CD14-positive monocyte (primary cell): ENCODE measurements around a stretch of chr10.

DNA sequence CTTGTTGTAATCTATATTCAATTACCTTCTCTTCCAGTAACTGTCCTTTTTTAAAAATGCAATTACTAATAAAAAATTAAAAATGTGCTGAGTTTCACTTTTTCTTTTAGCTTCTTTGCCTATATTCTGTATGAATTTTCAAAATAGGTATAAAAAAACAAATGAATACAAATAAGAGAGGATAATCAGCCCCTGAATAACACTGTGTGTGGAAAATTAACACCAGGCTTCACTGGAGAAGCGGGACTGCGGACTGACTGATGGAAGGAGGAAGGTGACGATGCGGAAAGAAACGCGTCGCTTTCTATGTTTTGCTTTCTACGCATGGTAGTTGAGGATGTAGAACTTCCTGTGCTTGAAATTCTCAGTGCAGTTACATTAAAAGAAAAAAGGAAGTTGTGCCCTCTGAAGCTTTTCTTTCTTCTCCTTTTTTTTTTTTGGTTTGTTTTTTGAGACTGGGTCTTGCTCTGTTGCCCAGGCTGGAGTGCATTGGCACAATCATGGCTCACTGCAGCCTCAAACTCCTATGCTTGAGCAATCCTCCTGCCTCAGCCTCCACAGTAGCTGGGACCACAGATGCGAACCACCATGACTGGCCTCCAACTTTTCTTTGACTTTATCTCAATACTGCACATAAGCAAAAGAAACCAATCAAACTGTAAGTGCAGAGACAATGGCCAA lies 7.4 kb upstream of the ZMYND11 start:
- CAGE, long polyA plus RNA: no peak

DNA sequence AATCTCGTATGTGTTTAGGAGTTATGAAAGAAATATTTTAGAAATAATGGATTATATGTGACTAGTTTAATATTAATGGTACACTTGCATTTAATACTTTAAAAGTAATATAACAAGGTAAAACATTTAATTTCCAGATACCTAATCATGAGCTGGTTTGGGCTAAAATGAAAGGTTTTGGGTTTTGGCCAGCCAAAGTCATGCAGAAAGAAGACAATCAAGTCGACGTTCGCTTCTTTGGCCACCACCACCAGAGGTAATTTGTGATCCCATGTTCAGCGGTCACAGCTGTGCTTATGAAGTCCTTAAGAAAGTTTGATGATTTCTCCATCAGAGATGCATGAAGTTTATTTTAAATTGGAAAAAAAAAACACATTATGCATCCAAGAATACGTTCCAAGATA lies 106.6 kb downstream of the ZMYND11 start:
- CAGE, long polyA plus RNA: no peak

DNA sequence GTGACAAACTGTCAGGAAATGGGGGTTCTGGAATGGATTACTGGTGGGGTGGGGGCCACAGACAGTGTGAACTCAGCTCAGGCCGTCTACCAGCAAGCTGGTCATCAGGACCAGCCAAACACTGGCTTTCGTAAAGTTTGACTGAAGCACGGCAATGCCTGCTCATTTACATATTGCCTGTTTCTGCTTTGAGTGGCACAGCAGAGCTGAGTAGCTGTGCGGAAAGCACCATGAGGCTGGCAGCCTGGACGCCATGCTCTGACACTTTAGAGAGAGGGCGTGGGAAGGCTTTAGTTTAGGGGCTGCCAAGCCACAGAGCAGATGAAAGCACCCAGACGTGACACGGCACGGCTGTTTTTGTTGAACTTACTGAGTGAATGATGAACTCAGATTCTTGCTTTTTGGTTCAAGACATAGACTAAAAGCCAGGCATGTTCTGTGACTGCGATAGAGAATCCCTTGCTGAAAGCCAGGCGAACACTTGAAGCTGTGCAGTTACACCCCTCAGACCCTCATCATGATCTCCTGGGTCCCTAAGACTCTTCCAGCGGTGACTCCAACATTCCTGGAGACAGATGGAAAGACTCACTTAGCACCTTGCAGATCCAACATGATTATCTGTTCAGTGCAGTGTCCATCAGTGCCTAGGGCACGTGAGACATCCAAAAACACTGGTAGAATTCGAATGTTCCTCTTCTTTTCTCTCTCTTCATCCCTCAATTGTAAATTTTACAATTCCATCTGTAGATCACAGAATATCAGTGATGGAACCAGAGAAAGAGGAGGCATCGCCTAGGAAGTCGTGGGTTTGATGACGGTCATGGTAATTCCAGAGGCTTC lies 182.1 kb downstream of the ZMYND11 start:
- CAGE, long polyA plus RNA: no peak

DNA sequence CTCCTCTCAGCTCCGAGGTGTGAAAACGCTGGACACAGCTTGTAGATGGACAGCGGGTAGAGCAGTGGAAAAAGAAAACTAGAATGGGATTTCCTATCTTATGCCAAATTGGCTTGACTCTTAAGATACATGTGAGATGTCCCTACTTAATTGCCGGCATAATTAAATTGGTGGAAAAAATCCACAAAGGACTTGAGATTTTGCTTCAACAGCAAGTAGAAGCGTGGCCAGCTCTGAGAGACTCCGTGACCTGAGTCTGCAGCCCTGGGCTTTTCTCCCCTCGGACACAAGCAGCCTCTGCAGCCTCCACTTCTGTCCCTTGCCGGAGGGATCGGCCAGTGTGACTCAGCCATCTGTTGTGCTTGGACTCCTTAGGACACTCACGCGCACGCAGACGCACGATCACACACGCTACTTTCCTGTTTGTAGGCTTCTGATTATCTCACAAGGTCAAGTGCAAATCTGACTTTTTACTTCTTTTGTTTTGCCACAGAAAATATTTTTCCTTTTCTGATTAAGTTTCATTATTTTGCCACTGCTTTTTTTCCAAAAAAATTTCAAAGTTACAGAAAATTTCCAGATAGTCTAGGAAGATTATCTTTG lies 268.8 kb downstream of the DIP2C start:
- CAGE, long polyA plus RNA: no peak

GRCh38 chr10:450847-451731 lies 238.4 kb downstream of the DIP2C start:
- CAGE, long polyA plus RNA: no peak

DNA sequence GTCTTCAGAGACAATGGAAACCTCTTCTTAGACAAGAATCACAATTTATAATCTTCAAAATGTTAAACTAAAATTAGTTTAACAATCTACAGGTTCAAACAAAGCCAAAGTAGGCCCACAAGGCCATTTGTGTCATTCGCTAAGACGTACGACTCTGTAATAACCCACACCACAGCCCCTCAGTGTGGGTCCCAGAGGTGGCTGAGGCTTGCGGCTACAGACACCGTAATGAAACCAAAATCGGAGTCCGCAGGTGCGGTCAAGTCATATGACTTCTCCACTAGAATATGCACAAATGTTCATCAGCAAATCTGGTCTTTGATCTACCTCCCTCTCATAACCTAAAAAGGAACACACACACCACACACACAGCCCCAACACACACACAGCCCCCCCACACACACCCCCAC lies 81.7 kb downstream of the DIP2C start:
- CAGE, long polyA plus RNA: no peak

GRCh38 chr10:649648-650485 lies 39.6 kb downstream of the DIP2C start:
- CAGE, long polyA plus RNA: no peak

DNA sequence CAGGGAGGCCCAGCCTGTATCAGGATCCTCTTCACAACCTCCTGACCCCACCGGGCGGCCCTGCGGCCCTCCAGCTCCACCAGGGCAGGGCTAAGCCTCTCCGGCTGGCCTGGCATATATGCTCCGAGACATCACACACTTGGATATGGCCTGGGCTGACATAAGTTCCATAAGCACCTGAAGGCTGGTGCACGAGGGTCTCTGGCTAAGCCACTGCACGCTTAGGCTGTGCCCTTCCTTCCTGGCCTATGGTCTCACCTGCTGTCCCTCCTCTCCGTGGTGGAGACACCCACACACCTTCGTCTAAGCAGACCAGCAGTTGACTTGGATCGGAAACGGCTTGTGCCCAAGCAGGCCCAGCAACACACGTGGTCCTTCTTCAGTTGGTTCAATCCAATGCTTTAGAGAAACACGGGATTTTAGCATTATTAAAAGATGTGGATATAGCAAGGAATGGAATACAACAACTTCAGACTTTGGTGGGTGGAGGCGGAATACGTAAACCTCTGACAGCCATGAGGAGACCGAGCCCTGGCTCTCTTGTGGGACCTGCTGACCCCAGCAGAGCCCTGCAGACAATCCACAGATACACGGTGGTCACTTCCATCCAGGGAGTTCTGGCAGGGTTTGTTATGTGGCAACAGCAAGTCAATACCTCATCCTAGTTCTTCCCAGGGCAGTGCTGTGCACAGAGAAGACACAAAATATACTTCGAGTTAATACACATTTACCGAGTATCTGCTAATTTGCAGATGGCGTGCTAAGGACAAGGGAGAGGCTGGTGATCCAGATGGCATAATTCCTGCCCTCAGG lies 118.3 kb upstream of the DIP2C start:
- CAGE, long polyA plus RNA: no peak

DNA sequence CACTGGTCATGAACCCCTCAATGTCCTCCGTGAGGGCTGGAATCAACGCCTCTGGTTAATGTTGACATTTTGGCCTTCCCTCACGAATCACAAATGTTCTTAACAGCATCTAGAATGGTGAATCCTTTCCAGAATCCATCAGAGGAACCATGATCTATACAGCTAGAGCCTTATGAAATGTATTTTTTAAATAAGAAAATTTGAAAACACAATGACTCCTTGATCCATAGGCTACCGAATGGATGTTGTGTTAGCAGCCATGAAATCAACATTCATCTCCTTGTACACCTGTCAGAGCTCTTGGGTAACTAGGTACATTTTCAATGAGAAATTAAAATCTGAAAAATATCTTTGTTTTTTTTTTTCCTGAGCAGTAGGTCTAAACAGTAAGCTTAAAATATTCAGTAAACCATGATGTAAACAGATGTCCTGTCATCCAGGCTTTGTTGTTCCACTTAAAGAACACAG lies 77.2 kb downstream of the LARP4B start:
- CAGE, long polyA plus RNA: no peak

DNA sequence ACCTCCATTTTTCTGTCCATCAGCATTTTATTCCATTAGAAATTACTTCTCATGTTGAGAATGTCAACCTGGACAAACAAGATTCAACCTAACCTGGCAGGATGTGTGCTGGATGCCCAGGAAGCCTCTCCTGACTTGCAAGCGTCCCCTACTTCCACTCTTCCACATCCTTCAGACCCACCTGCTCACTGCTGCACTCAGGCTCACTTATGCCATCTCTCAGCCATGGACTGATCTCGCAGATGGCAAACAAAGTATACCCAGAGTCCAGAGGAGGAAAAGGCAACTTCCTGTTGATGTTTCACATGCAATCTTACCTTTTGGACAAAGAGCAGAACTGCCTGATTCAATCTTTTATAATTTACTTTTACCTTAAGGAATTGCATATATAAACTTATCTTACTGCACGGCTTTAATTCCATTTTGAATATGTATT lies 28.5 kb downstream of the LARP4B start:
- CAGE, long polyA plus RNA: no peak

GRCh38 chr10:929999-931045 lies 1.2 kb downstream of the LARP4B start:
- CAGE, long polyA plus RNA: no peak

- CAGE, long polyA plus RNA: no peak
Measured at GRCh38 chr10:1008942-1009418, 16.7 kb downstream of the IDI2 start.

- CAGE, long polyA plus RNA: no peak
Measured at GRCh38 chr10:1297647-1298053, 241.5 kb downstream of the WDR37 start.

- CAGE, long polyA plus RNA: no peak
Measured at GRCh38 chr10:1666427-1666784, 70.9 kb downstream of the ADARB2 start.

GRCh38 chr10:2314776-2315596 lies 577.7 kb upstream of the ADARB2 start:
- CAGE, long polyA plus RNA: no peak

DNA sequence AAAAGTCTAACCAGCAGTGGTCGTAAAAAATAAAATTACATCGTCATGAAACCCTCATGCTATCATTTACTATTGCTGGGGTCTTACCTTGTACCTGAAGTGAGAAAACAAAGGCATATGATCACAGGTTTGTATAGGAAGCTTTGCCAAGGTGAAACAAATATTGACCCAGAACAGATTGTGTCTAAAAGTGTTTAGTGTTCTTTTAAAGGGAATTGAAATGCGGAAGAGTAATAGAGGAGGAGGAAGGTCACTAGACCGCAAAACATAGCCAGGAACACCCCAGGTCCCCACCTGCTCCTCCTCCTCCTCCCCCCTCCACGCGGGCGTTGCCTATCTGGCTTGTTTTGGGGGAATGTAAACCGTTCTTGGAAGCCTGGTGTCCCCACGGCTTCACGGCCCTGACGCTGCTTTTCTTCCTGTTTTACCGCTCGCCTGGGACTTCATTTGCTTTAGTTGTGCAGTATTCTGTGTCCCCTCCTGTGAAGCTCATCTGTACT lies 81.0 kb upstream of the PFKP start:
- CAGE, long polyA plus RNA: no peak

- CAGE, long polyA plus RNA: no peak
Measured at GRCh38 chr10:3130895-3131613, 41.5 kb downstream of the PITRM1 start.

- CAGE, long polyA plus RNA: no peak
Measured at GRCh38 chr10:3137136-3137760, 35.3 kb downstream of the PITRM1 start.

- CAGE, long polyA plus RNA: no peak
Measured at GRCh38 chr10:3143390-3143832, 29.2 kb downstream of the PITRM1 start.

DNA sequence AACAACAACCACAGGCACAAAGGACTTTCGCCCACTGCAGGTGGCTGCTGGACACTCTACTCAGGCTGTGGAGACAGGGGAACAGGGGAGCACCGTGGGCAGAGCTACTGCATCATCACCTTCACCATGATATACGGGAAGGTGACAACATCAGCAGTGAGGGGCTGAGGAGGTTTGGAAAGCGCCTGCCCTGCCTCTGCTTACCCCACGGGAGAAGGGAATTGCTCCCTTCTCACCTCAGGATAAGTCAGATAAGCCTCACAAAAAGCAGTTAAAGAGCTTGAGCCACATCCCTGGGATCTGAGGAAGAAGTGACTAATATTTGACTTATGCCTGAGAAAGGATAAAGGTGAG lies 217.6 kb downstream of the KLF6 start:
- CAGE, long polyA plus RNA: no peak